Measurements from ENCODE around the gene PLEKHG4B.

GRCh38 chr5:91803-92521 is at the start of gene PLEKHG4B:
TSS of gene PLEKHG4B (plus strand) at chr5:92168.
- RAMPAGE, long total RNA, result no peak
- RRBS, result 3% methylated on average over 23 of the region's 80 CpGs

DNA sequence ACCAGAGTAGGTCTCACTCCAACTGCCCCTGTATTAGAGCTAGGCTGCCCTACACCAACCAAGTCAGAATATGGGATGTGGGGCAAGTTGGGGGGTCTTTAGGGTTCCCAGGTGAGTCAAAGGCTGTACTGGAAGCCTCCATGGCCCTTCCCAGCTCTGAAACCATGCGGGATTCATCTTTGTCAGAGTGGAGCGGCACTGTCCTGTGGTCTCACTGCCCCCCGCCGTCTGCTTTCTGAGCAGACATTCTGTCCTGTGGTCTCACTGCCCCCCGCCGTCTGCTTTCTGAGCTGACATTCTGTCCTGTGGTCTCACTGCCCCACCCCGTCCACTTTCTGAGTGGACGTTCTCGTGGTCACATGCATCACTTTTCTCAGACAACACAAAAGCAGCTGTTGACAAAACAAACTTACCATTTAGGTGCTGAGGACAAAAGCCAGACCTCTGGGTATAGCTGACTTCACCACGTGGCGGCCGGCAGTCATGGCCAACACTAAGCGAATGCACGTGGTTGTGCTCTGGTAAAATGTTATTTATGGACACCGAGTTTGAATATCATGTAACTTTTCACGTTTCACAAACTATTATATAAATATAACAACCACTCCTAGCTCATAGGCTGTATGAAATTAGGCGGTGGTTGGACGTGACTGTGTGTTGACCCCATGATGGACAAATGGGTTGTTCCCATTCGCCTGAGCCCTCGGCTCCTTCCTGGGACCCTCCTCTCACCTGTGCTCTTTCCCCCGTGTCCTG is 2.8 kb downstream of the LRRC14B start:
- RAMPAGE, long total RNA, result no peak
- RRBS, result no CpG with 5 or more reads among the region's 21 CpGs

GRCh38 chr5:252451-253304 is 18.8 kb upstream of the PDCD6 start:
- RAMPAGE, long total RNA, result no peak
- RRBS, result no CpG with 5 or more reads among the region's 20 CpGs

- RAMPAGE, long total RNA, result no peak
- RRBS, result no CpG with 5 or more reads among the region's 17 CpGs
Observed at GRCh38 chr5:282190-283183, 11.0 kb downstream of the PDCD6 start.

GRCh38 chr5:312701-313220 is 8.8 kb upstream of the AHRR start:
- RAMPAGE, long total RNA, result no peak
- RRBS, result no CpG with 5 or more reads among the region's 14 CpGs

DNA sequence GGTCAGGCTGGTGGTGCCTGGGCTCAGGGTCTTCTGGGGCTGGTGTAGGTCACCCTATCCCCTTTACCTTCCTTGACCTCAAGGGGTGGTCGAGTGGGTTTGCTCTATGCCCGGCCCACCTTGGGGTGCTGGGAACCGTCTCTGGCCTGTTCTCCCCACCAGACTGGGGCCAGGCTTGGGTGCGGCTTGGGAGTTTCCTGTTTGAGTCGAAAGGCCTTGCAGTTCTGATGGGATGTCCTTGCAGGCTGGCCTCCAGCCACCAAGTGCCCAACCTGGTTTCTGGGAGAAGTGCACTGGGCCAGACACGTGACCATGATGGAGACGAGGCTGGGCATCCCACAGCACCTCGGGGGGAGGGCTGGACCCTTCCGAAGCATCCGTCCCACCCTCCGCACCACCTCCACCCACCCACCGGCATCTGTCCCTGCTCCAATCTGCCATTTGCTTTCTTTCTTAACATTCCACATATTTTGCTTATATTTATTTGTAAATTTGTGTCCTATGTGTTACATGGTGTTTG is 3.8 kb downstream of the AHRR start:
- RAMPAGE, long total RNA, result no peak
- RRBS, result no CpG with 5 or more reads among the region's 12 CpGs

- RAMPAGE, long total RNA, result no peak
- RRBS, result 8% methylated on average over 2 of the region's 35 CpGs
Observed at GRCh38 chr5:522906-523749, 1.1 kb downstream of the SLC9A3 start.

DNA sequence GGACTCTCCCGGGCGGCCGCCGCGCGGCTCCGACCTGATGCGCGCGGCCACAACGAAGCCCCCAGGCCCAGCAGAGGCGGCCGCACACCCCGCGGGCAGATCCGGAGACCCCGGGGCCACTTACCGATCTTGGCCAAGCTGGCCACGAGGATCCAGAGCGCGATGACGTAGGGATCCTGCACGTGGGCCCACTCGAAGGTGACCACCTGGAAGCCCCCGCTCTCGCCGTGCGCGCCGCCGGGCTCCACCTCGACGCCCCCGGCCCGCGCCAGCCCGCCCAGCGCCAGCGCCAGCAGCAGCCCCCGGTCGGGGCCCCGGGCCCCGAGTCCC is 296 bp downstream of the SLC9A3 start:
- RAMPAGE, long total RNA, result no peak
- RRBS, result 3% methylated on average over 23 of the region's 43 CpGs

DNA sequence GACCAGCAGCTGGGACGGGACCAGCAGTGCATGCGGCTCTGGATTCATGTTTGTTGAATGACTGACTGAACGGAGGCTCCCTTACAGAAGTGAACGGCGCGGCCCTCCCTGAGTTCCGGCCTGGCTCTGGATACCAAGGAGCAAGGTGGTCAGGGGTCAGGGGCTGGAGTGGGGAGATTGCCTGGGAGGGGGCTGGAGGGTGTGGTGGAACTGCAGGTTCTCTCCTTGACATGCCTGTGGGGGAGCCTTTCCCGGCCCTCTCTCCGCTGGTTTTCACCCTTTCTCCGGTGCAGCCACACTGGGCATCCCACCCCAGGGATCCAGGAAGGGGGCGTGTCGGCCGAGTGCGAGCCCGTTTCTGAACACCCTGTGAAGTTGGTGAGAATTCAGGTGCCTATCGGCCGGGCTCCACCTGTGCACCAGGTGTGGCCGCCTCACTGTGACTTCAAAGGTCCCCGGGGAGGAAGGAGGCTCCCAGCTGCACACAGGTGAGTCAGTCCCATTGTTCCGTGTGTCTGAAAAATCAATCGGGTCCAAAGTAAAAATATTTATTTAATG is 11.0 kb upstream of the CEP72 start:
- RAMPAGE, long total RNA, result no peak
- RRBS, result 78% methylated on average over 3 of the region's 21 CpGs

GRCh38 chr5:613753-614202 is 1.6 kb downstream of the CEP72 start:
- RAMPAGE, long total RNA, result no peak
- RRBS, result no CpG with 5 or more reads among the region's 7 CpGs

DNA sequence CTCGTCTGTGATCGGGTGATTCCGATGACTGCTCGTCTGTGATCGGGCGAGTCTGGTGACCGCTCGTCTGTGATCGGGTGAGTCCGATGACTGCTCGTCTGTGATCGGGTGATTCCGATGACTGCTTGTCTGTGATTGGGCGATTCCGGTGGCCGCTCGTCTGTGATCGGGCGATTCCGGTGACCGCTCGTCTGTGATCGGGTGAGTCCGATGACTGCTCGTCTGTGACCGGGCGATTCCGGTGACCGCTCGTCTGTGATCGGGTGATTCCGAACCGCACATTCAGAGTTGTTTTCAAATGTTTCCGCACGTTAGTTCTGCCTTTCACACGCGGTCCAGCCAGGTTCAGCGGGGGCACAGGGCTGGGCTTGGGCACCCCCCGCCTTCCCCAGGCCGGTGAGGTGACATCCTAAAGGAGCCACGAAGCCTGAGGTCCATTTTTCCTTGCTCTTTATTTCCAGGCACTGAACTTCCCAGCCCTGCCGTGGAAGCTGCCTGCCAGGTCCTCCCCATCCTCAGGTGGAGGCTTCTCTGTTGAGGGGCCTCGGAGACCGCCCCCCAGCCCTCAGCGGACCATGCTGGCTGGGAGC is 30.1 kb downstream of the TPPP start:
- RAMPAGE, long total RNA, result no peak
- RRBS, result 98% methylated on average over 7 of the region's 45 CpGs

GRCh38 chr5:926325-926635 is 33.6 kb downstream of the TRIP13 start:
- RAMPAGE, long total RNA, result no peak
- RRBS, result no CpG with 5 or more reads among the region's 21 CpGs

DNA sequence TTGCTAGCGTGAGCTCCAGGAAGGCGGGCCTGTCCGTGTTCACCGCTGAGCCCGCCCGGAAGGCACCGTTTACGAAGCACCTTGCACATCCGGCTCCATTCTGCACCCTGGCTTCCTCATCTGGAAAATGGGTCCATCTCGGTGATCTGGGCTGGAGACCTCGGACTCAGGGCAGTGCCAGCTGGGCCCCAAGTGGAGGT is 52.5 kb upstream of the NKD2 start:
- RAMPAGE, long total RNA, result no peak
- RRBS, result no CpG with 5 or more reads among the region's 11 CpGs

GRCh38 chr5:1008903-1009287 is 293 bp downstream of the NKD2 start:
- RAMPAGE, long total RNA, result no peak
- RRBS, result 4% methylated on average over 35 of the region's 55 CpGs

DNA sequence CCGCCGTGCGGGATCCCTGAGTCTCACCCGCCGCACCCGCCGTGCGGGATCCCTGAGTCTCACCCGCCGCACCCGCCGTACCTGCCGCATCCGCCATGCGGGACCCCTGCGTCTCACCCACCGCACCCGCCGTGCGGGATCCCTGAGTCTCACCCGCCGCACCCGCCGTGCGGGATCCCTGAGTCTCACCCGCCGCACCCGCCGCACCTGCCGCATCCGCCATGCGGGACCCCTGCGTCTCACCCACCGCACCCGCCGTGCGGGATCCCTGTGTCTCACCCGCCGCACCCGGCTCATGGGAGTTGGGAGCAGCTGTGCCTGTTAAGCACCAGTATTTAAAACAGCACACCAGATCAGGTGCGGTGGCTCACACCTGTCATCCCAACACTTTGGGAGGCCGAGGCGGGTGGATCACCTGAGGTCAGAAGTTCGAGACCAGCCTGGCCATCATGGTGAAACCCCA is 50.5 kb downstream of the SLC12A7 start:
- RAMPAGE, long total RNA, result no peak
- RRBS, result no CpG with 5 or more reads among the region's 44 CpGs

DNA sequence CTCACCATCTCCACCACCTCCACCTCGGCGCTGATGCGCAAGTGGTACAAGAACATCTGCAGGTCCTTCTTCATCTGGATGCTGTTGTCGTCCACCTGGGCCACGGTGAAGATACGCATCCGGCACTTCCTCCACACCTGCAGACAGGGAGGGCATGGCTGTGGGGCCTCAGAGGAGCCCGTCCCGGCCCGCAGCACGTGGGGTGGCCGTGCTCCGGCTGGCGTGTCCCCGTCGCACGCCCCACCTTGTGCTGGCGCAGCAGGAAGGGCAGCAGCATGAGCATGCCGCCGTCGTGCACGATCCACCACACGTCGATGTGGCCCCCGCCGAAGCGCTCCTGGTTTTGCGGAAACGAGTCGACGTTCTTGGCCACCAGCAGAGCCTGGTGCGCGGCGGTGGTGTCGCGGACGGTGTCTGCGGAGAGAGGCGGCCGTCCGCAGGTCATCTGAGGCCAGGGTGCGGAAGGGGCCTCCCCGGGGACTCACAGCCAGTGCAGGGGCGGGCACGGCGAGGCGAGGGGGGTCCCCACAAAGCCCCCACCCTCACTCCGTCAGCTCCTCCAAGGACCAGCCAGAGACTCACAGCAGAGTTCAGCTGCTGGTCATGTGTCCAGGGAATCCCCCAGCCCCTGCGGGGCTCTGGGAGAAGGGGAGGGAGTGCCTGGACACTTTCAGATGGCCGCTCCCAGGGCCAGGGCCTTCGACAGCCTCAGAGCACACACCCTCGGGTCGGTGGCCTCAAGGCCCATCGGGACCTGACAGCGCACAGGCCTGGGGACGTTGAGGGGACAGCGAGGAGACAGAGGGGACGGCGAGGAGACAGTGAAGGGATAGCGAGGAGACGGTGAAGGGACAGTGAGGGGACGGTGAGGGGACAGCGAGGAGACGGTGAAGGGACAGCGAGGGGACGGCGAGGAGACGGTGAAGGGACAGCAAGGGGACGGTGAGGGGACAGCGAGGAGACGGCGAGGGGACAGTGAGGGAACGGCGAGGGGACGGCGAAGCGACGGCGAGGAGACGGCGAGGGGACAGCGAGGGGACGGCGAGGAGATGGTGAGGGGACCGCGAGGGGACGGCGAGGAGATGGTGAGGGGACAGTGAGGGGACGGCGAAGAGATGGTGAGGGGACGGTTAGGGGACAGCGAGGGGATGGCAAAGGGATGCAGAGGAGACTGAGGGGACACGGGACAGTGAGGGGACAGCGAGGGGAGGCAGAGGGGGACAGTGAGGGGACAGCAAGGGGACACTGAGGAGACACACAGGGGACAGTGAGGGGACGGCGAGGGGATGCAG is 47.6 kb downstream of the SLC12A7 start:
- RAMPAGE, long total RNA, result no peak
- RRBS, result 96% methylated on average over 3 of the region's 96 CpGs

GRCh38 chr5:1100738-1101537 is 10.9 kb downstream of the SLC12A7 start:
- RAMPAGE, long total RNA, result no peak
- RRBS, result no CpG with 5 or more reads among the region's 29 CpGs

DNA sequence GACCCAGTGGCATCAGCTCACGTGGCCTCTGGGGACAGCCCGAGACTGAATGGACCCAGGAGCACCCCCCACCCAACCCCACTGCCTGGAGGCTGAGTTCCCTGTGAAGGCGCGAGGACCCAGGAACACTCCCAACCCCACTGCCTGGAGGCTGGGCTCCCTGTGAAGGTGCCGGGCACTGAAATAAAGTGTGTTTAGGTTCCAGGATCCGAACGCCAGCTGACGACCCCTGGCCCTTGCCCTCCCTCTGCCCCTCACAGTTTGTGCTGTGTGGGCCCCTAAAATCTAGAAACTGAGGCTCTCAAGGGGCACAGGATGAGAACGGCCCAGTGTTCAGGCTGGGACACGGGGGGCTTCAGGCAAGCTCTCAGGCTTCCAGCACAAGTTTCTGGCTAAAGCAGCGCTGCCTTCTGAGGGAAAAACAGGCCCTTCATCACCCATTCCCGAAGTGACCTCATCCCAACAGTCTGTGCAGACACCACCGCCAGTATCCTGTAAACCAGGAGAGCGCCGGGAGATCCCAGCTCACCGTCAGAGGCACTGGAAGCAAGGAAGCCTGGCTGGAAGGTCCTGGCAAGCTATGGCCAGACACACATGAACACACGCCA is 8.9 kb downstream of the SLC12A7 start:
- RAMPAGE, long total RNA, result no peak
- RRBS, result no CpG with 5 or more reads among the region's 17 CpGs

GRCh38 chr5:1109849-1110531 is 1.9 kb downstream of the SLC12A7 start:
- RAMPAGE, long total RNA, result no peak
- RRBS, result 96% methylated on average over 2 of the region's 23 CpGs

- RAMPAGE, long total RNA, result no peak
- RRBS, result no CpG with 5 or more reads among the region's 10 CpGs
Observed at GRCh38 chr5:1129674-1130038, 17.8 kb upstream of the SLC12A7 start.